SK-MEL-5 (cell line): ENCODE measurements around the genes ZNF841, ERVV-2, NLRP12 and CACNG7.

DNA sequence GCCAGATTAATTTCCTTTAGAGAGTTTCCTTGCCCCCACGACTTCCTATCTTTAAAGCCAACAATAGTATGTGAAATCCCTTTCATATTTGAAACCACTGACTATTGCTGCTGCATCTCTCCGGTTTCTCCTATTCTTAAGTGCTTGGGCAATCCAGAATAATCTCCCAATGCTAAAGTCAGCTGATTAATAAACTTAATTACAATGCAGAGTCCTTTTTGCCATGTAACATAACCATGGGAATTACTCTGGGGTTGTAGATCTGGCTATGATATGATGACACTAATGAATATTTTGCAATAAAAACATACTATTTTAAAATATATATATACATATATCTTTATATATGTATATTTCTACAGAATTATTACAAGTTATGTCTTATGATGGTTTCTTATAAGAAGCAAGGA lies 913 bp upstream of the ZNF432 start:
RAMPAGE:
- cytosol, long total RNA: no peak
- long total RNA: no peak
- nucleus, long total RNA: no peak

DNA sequence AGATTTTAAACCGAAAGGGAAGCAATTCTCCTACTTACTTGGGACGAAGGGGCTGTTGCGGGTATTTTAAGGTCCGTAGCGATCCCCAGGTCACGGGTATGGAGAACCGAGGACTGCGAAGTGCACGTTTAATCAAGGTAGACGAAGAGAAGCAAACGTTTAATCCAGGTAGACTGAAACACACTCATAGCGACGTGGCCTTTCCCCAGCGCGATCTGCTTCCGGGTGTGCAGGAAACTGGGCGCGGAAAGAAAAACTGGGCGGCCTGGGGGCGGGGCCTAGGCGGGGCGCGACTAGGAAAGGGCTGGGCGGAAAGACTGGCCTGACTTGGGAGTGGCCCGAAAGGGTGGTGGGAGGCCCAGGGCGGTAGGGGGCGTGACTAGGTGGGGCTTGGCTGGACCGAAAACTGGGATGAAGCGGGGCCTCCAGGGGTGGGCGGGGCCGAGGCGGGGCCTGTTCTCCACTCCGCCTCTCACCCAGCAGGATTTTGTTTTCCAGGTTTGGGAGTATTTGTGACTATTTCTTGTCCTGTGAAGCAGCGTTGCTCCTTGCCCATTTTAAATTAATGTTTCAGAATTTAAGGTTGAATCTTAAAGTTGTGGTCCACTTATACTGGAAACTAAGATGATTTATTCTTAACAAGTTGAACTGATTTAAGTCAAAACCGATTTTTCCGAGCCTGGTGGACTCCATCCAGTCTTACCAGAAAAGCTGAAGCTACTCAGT lies at the start of gene ZNF841:
Gene ZNF841, minus strand, starts transcription at position 229 of the 726 bp plus-strand sequence.
RAMPAGE:
- cytosol, long total RNA: start-site peak on the minus strand centred at position 221 of the sequence, 18 bp wide, 45 and 36 reads in 2 replicates
- long total RNA: no peak
- nucleus, long total RNA: no peak

GRCh38 chr19:52191483-52192334 lies 1.9 kb downstream of the PPP2R1A start:
RAMPAGE:
- cytosol, long total RNA: no peak
- long total RNA: no peak
- nucleus, long total RNA: no peak

DNA sequence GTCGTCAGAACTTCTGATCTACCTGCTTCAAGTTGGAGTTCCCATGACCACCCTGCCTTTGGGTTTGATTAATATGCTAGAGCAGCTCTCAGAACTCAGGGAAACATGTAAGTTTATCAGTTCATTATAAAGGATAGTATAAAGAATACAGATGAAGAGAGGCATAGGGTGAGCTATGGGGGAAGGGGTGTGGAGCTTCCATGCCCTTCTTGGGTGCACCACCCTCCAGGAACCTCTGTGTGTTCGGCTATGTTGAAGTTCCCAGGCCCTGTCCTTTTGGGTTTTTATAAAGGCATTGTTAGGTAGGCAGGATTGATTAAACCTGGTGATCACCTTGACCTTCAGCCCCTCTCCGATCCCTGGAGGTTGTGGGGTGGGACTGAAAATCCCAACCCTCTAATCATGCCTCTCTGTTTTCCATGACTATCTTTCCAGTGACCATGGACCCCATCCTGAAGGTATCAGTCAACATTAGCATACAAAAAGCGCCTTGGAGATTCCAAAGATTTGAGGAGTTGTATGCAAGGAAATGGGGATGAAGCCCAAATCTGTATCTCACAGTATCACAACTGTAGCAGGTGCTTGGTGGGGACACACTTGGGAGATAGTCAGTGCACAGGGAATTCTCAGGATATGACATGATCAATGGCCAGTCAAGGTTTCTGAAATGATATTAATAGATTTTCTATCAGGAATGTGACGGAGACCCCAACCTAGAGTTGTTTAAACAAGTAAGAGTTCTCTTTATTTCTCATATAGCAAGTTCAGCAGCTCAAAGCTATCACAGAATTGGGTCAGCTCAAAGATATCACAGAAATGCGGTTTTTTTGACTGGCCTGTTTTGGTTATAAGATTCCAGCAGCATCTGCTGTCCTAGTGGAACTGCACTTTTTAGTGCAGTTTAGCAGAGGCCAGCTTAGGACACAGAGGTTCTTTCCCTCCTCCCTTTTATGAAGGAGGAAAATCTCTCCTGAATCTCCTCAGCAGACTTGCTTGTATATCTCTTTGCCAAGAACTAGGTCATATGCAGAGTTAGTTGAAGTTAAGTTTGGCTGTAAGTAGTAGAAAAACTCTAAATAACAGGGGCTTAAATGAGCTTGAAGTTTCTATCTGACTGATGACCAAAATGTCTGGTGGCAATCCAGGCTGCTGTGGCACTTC lies 6.1 kb downstream of the PPP2R1A start:
RAMPAGE:
- cytosol, long total RNA: no peak
- long total RNA: no peak
- nucleus, long total RNA: no peak

DNA sequence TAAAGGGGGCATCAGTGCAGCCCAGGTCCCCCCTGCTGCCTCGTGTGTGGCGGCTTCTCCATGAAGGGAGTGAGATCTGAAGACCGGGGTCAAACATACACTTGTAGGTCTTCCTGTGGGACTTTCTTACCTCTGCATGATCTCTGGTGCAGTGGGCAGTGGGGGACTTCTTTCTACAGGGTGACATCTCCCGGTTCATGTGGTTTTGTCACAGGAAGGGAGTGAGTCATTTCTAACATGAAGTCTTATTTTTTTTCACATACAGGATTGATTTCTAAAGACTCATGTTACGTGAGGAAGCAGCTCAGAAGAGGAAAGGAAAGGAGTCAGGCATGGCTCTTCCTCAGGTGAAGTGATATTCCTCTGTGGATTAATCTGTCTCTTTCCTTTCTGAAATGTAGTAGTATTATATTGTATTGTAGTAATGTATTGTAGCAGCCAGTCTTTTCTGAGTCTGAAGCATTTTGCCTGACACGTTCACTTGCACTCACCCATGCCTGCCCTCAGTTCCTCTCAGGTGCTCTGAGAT lies 15.6 kb downstream of the ZNF808 start:
RAMPAGE:
- cytosol, long total RNA: no peak
- long total RNA: no peak
- nucleus, long total RNA: no peak

RAMPAGE:
- cytosol, long total RNA: no peak
- long total RNA: no peak
- nucleus, long total RNA: no peak
Measured at GRCh38 chr19:52628416-52628673, 58.3 kb downstream of the ZNF701 start.

GRCh38 chr19:52896659-52897111 lies 750 bp downstream of the ZNF320 start:
RAMPAGE:
- cytosol, long total RNA: no peak
- long total RNA: no peak
- nucleus, long total RNA: no peak

GRCh38 chr19:53044590-53044886 lies at the start of gene ERVV-2:
Gene ERVV-2, plus strand, starts transcription at chr19:53044740.
RAMPAGE:
- cytosol, long total RNA: no peak
- long total RNA: no peak
- nucleus, long total RNA: no peak

DNA sequence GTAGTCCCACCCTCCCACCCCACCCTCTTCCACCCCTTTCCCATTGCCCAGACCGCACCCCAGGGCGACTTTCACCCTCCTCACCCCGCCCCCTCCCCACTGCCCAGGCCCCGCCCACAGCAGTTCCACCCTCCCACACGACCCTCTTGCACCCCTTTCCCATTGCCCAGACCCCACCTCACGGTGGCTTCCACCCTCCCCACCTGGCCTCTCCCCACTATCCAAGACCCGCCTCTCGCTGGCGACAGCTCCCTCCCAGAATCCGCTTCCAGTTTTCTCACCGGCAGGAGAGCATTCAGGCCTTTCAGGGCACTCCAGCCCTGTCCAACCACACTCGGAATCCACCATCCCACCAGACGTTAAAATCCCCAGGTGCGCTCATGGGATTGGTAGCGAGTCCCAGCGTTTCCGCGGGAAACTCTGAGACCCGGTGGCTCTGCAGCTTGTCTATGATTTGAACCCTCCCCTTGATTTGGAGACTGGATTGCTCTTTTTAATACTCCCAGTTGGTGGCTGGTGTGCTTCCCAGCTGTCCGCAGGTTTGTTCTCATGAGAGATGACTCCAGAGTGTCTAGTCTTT lies 8.1 kb downstream of the ZNF160 start:
RAMPAGE:
- cytosol, long total RNA: no peak
- long total RNA: no peak
- nucleus, long total RNA: no peak

GRCh38 chr19:53468655-53469283 lies 1.2 kb downstream of the ZNF813 start:
RAMPAGE:
- cytosol, long total RNA: no peak
- long total RNA: no peak
- nucleus, long total RNA: no peak

DNA sequence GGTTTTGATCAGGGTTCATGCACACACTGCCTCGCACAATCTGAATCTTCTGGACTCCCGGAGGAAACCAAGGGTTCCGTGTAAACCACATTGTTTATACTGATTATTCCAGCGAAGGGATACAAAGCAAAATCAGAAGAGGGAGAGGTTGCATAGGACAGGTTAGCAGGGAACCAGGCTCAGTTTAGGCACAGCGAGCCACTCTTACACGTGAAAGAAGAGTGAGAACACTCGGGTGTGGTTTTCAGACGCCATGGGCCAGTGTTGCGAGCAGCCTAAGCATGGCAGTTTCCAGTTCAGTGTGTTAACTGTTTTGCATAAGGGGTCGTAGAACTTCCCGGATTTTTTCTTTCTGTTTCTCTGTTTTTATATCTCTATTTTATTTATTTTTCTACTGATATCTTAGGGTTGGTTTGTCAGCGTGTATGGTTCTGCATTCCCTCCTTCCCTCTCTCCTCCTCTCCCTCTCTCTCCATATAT lies 28.6 kb downstream of the ZNF331 start:
RAMPAGE:
- cytosol, long total RNA: no peak
- long total RNA: no peak
- nucleus, long total RNA: no peak

GRCh38 chr19:53576552-53576751 lies 38.5 kb downstream of the ZNF331 start:
RAMPAGE:
- cytosol, long total RNA: no peak
- long total RNA: no peak
- nucleus, long total RNA: no peak

GRCh38 chr19:53576780-53577893 lies 39.2 kb downstream of the ZNF331 start:
RAMPAGE:
- cytosol, long total RNA: no peak
- long total RNA: no peak
- nucleus, long total RNA: no peak

GRCh38 chr19:53621704-53622503 lies 9.9 kb upstream of the DPRX start:
RAMPAGE:
- cytosol, long total RNA: no peak
- long total RNA: no peak
- nucleus, long total RNA: no peak

GRCh38 chr19:53809810-53810304 lies 14.3 kb downstream of the NLRP12 start:
RAMPAGE:
- cytosol, long total RNA: no peak
- long total RNA: no peak
- nucleus, long total RNA: no peak

DNA sequence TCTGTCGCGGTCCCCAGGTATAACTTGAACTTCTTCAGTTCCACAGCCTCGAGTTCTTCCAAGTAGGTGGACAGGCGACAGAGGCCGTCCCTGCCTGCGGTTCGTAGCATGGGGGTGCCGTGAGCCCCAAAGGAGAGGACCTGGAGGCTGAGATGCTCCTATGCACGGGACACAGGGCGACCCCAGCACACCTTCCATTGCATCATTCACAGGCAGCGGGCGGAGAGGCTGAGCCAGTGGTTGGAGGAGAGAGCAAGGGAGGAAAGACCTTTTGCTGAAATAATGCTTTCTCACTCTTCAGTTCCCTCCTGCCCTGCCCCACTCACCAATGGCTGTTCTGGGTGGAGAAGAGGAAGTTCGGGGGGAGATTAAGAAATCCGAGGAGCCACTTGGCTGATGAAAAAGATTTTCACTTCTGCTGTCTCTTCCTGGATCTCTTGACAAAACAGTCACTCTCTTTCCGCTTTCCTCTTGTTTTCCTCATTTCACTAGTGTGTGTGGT lies at the start of gene NLRP12:
Gene NLRP12, minus strand, starts transcription at position 250 of the 502 bp plus-strand sequence.
RAMPAGE:
- cytosol, long total RNA: no peak
- long total RNA: no peak
- nucleus, long total RNA: no peak

DNA sequence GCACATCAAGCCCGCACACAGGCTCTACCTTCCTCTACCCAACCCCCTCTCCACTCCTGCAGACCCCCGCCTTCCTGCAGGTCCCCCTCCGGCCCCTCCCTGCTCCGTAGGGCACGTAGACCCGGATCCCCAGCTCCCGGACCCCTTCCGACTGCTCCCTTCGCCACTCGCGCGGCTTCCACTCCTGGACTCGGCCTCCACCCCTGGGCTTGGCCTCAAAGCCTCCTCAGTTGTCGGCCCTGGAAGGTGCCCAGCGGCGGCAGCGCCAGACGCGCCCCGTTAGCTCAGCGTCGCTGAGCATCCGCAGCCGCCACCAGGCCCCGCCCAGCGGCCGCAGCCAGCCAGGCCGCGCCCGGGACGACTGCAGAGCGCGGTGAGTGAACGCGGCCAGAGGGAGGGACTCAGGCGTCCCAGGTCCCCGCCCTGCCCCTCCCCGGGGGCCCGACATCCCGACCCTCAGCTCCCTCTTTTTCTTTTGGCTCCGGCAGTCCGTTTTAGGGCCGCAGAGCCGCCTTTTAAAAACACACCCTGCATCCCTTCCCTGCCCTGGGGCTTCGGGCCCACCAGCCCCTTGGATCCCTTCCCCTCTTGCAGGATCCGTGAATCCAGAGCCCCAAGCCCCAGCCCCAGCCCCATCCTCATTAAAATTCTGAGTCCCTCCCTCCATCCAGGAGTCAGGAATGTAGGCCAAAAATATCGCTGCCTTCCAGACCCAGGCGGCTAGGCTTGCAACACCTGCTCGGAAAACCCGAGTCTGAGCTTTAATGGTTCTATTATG lies 1.4 kb upstream of the MYADM start:
RAMPAGE:
- cytosol, long total RNA: no peak
- long total RNA: no peak
- nucleus, long total RNA: no peak

DNA sequence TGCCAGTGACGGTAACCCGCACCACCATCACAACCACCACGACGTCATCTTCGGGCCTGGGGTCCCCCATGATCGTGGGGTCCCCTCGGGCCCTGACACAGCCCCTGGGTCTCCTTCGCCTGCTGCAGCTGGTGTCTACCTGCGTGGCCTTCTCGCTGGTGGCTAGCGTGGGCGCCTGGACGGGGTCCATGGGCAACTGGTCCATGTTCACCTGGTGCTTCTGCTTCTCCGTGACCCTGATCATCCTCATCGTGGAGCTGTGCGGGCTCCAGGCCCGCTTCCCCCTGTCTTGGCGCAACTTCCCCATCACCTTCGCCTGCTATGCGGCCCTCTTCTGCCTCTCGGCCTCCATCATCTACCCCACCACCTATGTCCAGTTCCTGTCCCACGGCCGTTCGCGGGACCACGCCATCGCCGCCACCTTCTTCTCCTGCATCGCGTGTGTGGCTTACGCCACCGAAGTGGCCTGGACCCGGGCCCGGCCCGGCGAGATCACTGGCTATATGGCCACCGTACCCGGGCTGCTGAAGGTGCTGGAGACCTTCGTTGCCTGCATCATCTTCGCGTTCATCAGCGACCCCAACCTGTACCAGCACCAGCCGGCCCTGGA lies 6.0 kb downstream of the MYADM start:
RAMPAGE:
- cytosol, long total RNA: no peak
- long total RNA: no peak
- nucleus, long total RNA: no peak

DNA sequence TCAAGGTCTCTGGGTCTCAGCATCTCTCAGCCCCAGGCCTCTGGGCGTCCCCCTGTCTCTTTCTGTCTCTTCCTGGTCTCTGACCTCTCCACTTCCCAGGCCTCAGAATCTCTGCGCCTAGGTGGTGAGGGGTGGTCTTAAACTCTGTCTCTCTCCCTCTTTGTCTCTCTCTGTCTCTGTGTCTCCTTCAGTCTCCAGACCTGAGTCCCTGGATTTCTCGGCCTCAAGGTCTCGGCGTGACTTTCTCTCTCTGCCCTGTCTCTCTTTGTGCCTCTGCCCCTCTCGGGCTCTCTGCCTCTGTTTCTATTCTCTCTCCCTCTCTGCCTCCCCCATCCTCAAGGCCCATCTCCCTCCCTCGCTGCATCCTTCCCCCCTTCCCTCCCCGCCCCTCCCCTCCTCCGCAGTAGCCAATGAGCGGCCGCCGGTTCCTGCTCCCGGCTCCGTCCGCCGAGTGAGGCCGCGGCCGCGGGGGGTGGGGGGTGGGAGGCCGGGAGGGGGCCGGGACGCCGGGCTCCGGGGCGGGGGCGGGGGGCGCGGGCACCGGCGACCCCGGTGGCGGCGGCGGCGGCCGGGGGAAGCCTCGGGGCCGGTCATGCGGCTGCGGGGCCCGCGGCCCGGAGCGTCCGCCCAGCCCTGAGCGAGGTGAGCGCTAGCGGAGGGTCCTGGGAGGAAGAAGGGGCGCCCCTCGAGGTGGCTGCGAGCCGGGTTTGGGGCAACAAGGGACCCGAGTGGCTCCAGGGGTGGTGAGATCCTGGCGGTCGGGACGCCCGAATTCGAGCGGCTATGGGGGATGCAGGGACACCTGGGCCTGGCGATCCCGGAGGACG lies at the start of gene CACNG7:
Gene CACNG7, plus strand, starts transcription at position 403 of the 827 bp plus-strand sequence.
RAMPAGE:
- cytosol, long total RNA: no peak
- long total RNA: no peak
- nucleus, long total RNA: no peak

RAMPAGE:
- cytosol, long total RNA: no peak
- long total RNA: no peak
- nucleus, long total RNA: no peak
Measured at GRCh38 chr19:53959816-53960753, 2.7 kb upstream of the CACNG8 start.